AG04450 (cell line): ENCODE measurements around the gene PSMC4.

- CAGE, long polyA plus RNA = no peak
- RRBS = 1% methylated on average over 10 of the region's 29 CpGs
Measured at GRCh38 chr19:39428145-39429309, 7.2 kb downstream of the RPS16 start.

DNA sequence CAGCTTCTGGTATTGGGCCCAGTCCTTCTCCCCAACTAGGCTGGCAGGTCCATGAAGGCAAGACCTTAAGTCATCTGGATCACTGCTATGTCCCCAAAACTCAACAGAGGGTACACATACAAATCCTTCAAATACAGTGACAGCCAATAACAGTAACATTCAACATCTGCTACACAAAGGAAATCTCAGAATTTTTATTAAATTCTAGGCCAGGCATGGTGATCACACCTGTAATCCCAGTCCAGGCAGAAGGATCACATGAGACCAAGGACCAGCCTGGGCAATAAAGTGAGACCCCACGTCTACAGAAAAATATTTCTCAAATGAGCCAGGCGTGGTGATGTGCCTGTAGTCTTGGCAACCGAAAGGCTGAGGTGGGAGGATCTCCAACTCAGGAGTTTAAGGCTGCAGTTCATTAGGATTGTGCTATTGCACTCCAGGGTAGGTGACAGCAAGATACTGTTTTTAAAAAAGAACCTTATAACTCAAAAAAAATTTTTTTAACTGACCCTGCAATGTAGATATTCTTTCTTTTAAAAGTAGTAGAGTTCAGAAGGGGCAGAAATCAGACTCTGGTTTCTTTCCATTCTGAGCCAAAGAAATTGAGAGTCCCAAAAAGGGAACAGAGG is 1.3 kb downstream of the RPS16 start:
- CAGE, long polyA plus RNA = no peak
- RRBS = no CpG with 5 or more reads among the region's 3 CpGs

- CAGE, long polyA plus RNA = no peak
- RRBS = no CpG with 5 or more reads among the region's 10 CpGs
Measured at GRCh38 chr19:39446681-39447019, 1.3 kb downstream of the SUPT5H start.

DNA sequence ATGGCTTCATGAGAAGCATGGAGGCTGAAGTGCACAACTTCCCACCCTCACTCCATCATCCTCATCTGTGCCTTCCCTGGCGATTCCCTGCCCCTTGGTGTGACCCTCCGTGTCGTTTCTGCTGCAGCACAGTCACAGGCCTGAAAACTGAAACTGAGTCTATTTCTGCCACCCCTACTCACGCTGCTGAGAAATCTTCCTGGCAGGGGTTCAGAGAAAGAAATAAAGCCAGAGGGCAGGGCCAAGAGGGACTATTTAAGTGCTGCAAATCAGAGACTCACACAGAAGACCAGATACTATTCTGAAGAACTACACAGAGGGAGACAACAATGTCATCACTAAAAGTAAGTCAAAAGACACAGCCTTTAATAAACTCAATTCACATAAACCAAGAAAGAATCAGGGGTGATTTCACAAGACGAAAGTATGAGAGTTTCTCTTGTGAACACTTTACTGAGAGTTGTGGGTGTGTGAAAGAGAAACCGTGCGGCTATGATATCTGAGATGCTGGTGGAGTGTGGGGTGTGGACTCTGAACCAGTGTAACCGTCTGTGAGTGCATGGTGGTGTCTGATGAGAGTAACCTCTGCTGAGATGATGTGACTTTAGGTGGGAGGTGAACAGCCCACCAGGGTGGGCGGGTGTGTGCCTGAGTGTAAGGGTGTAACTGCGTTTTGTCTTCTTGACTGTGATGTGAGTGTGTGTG is 23.5 kb downstream of the LGALS16 start:
- CAGE, long polyA plus RNA = no peak
- RRBS = no CpG with 5 or more reads among the region's 10 CpGs

- CAGE, long polyA plus RNA = no peak
- RRBS = no CpG with 5 or more reads among the region's 6 CpGs
Measured at GRCh38 chr19:39705855-39706332, 1.6 kb downstream of the LGALS14 start.

DNA sequence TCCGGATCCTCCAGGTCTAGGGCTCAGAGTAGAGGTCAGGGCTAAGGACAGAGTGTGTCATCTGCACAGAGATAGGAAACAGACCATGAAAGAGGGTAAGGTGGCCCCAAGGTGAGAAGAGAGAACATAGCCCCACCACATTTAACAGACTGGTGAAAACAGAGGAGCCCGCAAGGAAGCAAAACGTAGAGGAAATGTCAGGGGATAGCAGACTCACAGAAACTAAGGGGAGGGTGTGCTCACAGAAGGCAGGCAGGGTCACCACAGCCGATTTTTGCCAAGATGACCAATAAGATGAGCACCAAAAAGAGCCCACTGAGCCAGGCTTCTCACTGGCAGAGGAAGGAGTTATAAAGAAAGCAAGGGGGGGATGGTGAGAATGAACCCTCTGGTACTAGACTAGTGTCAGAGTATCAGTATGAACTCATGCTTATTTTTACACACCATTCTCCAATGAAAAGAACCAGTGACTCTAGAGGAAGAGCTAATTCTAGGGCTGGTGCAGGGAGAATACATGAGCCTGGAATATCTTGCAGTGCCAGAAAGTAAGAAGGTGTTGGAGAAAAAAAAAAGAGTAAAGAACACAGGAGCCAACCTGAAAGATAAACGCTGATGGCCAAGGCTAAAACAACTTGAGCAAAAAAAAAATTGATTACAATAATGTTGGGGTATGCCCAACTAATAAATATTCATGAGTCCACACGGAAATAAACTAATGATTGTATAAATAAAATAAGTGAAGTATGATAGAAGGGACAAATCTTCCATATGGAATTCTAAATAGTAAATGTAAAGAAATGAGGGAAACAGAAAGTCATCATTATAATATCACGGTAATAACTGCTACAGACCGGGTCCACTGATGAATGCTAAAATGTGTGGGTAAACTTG is 17.3 kb downstream of the DYRK1B start:
- CAGE, long polyA plus RNA = no peak
- RRBS = no CpG with 5 or more reads among the region's 8 CpGs

DNA sequence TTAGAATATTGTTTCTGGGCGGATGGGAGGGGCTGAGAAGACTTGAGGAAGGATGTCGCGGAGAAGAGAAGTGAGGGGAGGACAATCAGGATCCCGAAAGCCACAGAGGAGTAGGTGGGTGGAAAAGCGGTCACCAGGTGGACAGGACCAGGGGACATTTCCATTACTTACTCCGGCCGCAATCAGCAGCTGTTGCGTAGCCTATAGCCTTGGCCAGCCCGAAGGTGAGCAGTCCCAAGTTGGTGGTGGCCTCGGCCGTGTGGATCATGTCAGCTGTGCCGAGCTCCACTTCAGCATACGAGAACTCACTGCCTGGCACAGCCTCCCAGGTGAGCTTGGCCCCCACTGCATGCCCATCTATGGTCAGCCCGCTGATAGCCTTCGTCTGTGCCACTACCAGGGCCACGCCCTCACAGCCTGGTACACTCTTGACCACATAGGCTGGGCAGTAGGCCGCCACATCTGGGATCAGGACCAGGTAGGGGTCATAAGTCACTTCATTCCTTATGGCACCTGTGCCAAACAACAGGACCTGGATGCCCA is 44.0 kb upstream of the PSMC4 start:
- CAGE, long polyA plus RNA = no peak
- RRBS = no CpG with 5 or more reads among the region's 17 CpGs

- CAGE, long polyA plus RNA = start-site peak on the plus strand at chr19:39971162-39971199, 2,648 and 2,234 reads in 2 replicates
- RRBS = 3% methylated on average over 5 of the region's 58 CpGs
Measured at GRCh38 chr19:39970299-39971307, at the start of gene PSMC4. Gene PSMC4 (plus strand): TSS chr19:39971165.

DNA sequence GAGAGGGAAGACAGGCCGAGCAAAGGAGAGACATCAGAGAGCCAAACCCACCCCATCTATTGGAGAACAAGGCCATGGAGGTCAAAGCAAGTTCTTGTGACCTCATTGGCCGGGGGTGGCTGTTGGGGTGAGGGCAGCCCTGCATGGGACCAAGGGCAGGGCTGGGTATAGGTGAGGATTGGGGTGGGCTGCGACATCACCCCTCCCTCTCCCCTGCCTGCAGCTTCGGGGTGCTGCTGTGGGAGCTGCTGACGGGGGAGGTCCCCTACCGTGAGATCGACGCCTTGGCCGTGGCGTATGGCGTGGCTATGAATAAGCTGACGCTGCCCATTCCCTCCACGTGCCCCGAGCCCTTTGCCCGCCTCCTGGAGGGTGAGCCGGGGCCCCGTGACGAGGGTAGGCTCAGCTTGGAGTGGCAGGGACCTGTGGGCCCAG is 13.1 kb downstream of the MAP3K10 start:
- CAGE, long polyA plus RNA = no peak
- RRBS = no CpG with 5 or more reads among the region's 18 CpGs

DNA sequence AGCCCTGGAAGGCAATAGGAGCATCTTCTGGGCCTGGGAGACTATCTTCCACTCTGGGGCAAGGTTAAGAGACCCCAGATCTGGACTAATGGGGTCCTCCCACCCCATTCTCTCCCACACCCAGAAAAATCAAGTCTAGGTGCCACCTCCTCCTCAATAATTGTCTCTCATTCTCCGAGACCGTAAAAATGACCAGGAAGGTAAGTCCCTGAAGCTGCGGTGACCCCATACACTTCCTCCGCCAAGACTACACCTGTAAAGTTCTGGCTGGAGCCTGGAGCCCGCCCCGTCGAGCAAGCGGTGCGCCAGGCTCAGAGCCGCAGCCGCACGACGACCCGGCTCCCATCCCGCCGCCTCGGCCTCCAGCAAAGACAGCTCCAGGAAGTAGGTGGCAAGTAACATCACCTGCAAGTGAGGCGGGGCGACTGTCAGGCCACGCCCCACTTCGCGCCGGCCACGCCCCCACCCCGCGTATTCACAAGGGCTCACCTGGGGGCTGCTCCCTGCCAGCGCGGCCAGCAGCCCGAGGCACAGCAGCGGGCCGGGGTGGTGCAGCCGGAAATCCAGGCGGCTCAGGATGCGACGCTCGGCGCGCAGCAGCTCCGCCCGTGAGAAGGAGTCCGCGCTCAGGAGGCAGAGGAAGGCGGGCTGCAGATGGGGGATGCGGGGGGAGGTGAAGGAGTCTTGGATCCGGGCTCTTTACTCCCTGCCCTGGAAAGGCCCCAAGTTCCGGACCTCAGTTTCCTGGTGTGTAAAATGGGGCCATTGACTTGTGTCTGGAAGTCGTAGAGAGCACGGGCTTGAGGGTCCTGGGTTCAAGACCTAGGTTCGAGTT is 3.4 kb downstream of the CCNP start:
- CAGE, long polyA plus RNA = no peak
- RRBS = 5% methylated on average over 14 of the region's 49 CpGs

DNA sequence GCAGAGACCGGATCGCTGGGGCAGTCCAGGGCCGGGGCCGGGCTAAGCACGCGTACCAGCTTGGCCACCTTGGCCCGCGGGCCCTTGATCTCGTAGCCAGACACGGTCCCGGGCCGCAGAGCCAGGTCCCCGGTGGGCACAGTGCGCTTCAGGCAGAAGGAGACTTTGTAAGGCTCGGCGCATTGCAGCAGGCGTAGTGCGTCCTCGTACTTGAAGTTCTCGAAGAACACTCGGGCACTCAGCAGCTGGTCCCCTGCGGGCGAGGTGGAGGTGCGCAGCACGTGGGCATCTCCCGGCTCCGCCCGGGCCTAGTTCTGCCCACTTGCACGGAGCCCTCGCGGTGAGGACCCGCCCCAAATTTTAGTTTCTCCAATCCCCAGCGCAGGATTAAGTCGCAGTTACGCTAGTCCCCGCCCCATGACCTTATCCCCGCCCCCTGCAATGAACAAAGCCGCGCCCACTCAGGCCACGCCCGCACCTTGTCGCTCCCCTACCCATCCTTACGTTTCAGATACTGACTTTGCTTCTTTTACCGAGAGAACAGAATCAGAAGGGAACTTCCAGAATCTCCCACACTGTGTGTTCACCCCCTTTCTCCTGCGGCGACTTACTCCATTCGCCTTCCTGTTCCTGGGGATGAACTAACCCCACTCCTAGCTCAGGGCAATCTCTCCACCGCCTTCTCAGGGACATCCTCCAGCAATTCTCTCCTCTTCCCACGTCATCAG is 8.7 kb upstream of the HIPK4 start:
- CAGE, long polyA plus RNA = no peak
- RRBS = 42% methylated on average over 8 of the region's 49 CpGs

DNA sequence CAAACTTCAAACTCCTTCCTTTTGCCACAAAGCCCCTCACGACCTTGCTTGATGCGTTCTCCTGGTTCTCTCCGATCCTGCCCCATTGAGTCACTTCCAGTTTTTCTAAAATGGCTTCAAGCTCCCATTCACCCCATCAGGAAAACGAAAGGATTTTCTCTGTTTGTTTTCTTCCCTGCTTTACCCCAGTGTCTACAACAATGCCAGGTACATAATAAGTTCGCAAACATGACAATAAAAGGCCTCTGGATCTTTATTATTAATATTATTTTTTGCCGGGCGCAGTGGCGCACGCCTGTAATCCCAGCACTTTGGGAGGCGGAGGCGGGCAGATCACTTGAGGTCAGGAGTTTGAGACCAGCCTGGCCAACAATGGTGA is 862 bp upstream of the SERTAD3 start:
- CAGE, long polyA plus RNA = no peak
- RRBS = no CpG with 5 or more reads among the region's 11 CpGs

DNA sequence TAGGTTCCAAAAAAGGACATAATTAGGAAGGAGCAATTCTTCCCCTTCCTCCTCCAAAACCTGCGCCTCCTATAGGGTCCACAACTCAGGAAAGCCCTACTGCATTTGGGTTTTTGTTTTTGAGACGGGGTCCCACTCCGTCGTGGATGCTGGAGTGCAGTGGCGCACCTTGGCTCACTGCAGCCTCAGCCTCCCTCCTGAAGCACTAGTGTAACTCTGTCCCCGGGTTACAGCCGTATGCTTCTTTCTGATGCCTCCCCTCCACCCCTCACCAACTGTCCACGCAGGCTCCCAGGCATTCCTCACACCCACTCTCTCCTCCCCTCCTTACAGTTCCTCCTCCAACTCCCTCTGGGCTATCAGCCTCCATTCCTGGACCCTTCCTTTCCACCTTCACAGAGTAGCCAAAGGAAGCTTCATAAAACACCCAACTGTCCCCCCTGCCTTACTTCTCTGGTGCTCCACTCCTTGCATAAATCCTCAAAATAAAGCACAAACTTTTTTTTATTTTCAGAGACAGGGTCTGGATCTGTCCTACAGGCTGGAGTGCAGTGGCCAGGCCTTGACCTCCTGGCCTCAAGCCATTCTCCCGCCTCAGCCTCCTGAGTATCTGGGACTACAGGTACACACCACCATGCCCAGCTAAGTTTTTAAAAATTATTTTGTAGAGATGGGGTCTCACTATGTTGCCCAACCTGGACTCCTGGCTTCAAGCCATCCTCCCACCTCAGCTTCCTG is 2.3 kb upstream of the SERTAD3 start:
- CAGE, long polyA plus RNA = no peak
- RRBS = no CpG with 5 or more reads among the region's 9 CpGs

- CAGE, long polyA plus RNA = start-site peak on the plus strand at chr19:40567661-40567669, 10 and 10 reads in 2 replicates
- RRBS = 78% methylated on average over 1 of the region's 16 CpGs
Measured at GRCh38 chr19:40567459-40567798, 9.2 kb upstream of the SHKBP1 start.

DNA sequence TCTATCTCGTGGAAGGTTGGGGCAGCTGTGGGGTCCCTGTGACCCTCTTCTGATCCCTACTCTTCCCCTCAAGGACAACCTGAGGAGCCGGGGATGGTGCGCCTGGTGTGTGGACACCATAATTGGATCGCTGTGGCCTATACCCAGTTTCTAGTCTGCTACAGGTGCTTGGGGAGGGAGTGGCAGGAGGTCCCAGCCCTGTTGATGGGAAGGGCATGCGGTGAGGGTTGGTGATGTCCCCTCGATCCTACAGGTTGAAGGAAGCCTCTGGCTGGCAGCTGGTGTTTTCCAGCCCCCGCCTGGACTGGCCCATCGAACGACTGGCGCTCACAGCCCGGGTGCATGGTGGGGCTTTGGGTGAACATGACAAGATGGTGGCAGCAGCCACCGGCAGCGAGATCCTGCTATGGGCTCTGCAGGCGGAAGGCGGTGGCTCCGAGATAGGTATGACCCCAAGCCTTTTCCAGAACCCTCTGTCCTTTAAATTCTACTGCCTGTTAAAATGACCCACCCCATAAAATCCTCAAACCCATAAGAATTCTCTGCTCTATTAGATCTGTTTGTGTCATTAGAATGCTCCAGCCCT is 3.9 kb downstream of the SHKBP1 start:
- CAGE, long polyA plus RNA = no peak
- RRBS = 100% methylated on average over 2 of the region's 16 CpGs

GRCh38 chr19:40603023-40603389 is 1.8 kb downstream of the LTBP4 start:
- CAGE, long polyA plus RNA = no peak
- RRBS = no CpG with 5 or more reads among the region's 3 CpGs

DNA sequence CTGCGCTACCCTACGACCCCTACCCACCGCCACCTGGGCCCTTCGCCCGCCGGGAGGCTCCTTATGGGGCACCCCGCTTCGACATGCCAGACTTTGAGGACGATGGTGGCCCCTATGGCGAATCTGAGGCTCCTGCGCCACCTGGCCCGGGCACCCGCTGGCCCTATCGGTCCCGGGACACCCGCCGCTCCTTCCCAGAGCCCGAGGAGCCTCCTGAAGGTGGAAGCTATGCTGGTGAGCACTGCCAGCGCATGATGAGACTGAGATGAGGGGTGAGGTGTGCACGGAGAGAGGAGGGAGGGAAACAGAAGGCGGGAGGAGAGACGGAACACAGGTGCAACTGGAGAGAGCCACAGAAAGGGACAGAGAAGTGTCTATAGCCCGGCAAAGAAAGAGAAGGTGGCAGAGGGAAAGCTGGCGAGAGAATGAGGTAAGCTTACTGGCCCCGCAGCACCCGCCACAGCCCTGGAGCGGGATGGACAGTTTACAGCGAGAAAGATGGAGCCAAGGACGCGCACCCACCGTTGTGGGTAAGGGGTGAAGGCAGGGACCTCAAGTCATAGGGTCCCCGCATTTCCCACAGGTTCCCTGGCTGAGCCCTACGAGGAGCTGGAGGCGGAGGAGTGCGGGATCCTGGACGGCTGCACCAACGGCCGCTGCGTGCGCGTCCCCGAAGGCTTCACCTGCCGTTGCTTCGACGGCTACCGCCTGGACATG is 26.1 kb downstream of the LTBP4 start:
- CAGE, long polyA plus RNA = no peak
- RRBS = 87% methylated on average over 6 of the region's 46 CpGs

DNA sequence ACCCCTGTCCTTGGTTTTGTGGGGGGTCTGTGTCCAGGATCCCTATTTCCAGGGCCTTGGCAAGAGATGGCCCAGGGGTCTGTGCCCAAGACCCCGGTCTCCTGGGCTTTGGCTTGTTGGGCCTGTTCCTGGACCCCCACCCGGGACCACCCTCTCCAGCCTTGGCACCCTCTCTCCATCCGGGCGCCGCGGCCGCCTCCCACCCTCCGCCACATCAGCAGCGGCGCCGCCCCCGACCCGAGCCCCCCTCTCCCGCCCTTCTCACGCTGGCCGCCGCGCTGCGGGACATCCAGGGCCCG is 307 bp downstream of the NUMBL start:
- CAGE, long polyA plus RNA = no peak
- RRBS = 3% methylated on average over 9 of the region's 20 CpGs

GRCh38 chr19:40690758-40691906 is 681 bp upstream of the NUMBL start:
- CAGE, long polyA plus RNA = no peak
- RRBS = 4% methylated on average over 14 of the region's 62 CpGs

DNA sequence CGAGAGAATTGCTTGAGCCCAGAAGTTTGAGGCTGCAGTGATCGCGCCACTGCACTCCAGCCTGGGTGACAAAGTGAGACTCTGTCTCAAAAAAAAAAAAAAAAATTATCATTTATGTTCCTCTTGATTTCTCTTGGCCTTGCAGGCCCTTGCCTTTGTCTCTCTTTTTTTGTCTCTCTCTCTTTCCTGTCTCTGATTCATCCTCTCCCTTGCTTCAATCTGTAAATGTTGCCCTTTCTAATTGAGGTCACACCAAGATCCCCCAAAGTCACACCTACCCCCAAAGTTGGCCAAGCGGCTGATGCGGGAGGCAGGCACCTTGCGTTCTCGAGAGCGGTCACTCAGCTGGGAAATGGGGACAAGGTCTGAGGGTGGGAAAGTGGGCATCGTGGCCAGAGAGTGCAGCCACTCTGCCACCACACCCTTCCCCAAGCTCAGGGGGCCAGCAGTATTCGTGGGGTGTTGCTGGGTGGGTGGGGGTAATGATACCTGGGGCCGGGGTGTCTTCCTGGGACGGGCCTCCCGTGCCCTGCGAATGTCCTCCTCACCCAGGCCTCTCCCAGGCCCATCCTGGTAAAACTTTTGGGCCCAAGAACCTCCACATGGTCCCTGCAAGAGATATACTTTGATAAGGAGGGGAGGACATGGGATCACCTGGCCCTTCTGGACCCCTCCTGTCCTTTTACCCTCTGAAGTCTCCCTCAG is 2.7 kb downstream of the COQ8B start:
- CAGE, long polyA plus RNA = no peak
- RRBS = no CpG with 5 or more reads among the region's 14 CpGs